Helper T cell (primary cell): Measurements from ENCODE around the gene RASD1.

DNA sequence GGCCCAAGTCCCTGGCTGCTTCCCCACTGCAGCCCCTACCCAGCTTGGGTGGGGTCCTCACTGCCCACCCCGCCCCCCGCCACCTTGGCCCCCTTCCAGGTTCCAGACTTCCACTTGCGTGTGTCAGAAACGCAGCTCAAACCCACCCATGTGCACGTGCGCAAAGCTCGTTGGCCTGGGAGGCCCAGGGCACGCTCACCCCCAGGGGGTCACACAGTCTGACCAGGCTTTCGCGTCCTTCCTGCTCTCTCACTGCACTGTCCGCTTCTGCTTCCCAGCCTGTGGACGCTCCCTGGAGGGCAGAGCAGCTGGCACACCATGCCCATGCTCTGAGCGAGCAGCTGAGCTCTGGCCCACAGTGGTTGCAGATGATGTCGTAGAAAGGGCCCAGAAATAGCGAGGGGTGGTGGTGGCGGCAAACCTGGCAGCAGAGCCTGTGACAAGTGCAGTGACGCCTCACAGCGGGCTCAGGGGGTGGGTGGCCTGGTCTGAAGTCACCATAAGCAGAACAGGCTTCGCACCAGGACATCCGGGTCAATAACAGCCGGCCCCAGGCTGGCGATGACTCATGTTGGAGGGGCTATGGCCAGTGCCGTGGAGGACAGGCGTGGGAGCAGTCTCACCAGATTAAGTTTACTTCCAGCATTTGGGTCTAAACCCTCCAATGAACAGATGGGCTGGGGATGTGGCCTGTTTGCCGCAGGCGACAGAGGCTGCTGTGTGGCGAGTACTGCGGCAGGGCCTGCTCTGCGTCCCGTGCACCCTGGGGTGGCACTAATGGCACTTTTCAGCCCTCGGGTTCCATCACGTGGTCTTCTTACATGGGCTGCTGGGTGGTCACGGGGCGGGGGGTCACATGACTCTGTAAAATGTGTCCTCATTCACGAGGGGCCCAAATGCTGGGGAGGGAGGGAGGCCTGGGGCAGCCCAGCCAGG, 48.9 kb downstream of the NT5M start:
- PRO-cap, 2 experiments, result no peak in any of the 2 experiments

GRCh38 chr17:17406040-17406603, 70.7 kb upstream of the MED9 start:
- PRO-cap, 2 experiments, result no peak in any of the 2 experiments

- PRO-cap, 2 experiments, result peak in 2 of 2 experiments; most common plus-strand start chr17:17496548 (in 1); most common minus-strand start chr17:17496395 (in 2)
Observed at GRCh38 chr17:17495812-17496749, at the start of gene RASD1. Gene RASD1, minus strand, starts transcription at chr17:17496395.

GRCh38 chr17:17517710-17518400, 21.7 kb upstream of the RASD1 start:
- PRO-cap, 2 experiments, result no peak in any of the 2 experiments

DNA sequence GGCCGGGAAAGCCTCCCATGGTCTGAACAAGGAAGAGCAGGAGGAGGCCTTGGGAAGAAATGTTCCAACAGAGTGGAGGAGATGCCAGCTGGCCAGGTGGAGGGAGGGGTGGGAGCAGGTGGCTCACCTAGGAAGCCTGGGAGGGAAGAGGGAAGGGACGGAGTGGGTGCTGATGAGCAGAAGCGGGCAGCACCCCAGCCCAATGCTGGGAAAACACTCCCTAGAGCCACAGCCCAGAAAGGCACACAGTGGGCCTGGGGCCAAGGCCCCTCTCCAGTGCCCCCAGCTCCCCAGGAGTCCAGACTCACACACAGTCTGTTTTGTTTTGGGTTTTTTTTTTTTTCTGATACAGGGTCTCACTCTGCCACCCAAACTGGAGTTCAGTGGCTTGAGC, 20.1 kb downstream of the PEMT start:
- PRO-cap, 2 experiments, result no peak in any of the 2 experiments

- PRO-cap, 2 experiments, result no peak in any of the 2 experiments
Observed at GRCh38 chr17:17582227-17582672, 9.3 kb downstream of the PEMT start.

GRCh38 chr17:17684778-17685823, 3.8 kb downstream of the RAI1 start:
- PRO-cap, 2 experiments, result no peak in any of the 2 experiments

- PRO-cap, 2 experiments, result no peak in any of the 2 experiments
Observed at GRCh38 chr17:17690332-17690703, 9.1 kb downstream of the RAI1 start.

DNA sequence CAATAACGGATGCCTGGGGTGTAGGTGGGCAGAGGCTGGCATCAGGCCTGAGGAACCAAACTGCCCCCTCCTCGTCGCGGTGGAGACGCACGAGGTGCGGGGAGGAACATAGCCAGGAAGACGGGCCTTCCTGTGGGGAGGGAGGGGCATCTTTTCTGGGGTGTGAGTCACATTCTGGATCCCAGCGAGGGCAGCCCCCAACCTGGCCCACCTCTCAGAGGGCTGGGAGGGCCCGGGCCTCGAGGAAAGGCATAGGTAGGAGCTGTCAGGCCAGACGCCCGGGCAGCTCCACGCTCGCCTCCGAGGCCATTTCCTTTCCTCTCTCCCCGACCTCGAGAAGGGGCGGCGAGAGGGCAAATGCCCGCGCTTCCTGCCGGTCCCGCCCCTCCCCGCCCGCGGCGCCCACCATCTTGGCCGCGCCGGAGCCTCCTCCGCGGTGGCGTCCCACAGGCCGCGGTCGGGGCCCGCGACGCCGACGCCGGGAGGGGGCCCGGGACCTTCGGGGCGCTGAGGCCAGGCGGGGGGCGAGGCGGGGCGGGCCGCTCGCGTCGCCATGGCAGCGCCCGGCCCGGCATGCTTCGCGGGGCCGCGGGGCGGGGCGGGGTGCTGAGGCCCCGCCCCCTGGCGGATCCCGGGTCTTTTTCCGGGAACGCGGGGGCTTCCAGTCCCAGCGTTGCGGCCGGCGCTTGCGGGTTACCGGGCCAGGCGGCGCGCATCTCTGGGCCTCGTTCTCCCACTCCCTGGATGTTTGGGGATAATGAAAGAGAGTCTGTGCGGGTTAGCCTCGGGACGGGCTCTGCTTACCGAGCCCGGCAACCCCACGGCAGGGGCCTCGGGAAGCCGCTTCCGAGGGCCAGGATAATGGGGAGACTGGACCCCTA, 13.2 kb downstream of the RAI1 start:
- PRO-cap, 2 experiments, result peak in 2 of 2 experiments; most common plus-strand start position 165 of the sequence (in 2); most common minus-strand start position 325 of the sequence (in 2)

GRCh38 chr17:17710641-17711440, 29.6 kb downstream of the RAI1 start:
- PRO-cap, 2 experiments, result no peak in any of the 2 experiments

DNA sequence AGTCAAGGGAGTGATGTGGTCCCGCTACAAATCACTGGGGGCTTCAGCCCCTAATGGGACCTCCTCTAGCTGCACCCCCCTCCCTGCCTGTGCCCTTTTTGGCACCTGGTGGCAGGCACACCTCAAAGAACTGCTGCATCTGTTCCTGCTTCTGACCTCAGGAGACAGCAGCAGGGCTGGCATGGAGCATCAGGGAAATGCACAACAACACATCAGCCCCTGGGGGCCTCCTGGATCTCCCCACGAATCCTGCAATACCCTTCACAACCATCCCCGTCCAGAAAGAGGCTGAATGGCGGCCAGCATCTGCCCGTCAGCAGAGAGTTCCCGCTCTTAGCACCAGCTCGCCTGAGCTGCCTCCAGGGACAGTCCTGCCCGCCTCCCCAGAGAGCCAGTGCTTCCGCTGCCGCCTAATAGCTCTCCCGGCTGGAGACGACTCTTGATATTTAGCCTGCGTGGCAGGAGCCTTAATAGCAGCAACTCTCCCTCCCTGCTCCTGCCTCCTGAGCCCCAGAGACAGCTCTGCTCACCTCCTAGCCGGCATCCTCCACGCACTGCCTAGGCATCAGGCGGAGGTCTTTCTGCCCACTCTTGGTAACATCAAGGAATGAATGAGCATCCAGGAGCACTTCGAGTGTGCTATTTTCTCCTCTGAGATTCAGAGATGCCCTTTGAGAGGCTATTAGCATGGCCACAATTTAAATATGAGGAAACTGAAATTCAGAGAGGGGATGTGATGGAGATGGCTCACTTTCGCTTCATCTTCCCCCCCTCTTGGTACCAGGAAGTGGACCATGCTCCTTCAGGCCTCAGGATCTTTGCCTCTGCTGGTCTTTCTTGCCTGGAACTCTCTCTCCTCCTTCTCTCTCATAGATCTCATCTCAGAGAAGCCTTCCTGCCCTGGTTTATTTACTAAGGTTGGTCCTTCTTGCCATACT, 67.8 kb downstream of the RAI1 start:
- PRO-cap, 2 experiments, result no peak in any of the 2 experiments

GRCh38 chr17:17753248-17753816, 72.1 kb downstream of the RAI1 start:
- PRO-cap, 2 experiments, result no peak in any of the 2 experiments

DNA sequence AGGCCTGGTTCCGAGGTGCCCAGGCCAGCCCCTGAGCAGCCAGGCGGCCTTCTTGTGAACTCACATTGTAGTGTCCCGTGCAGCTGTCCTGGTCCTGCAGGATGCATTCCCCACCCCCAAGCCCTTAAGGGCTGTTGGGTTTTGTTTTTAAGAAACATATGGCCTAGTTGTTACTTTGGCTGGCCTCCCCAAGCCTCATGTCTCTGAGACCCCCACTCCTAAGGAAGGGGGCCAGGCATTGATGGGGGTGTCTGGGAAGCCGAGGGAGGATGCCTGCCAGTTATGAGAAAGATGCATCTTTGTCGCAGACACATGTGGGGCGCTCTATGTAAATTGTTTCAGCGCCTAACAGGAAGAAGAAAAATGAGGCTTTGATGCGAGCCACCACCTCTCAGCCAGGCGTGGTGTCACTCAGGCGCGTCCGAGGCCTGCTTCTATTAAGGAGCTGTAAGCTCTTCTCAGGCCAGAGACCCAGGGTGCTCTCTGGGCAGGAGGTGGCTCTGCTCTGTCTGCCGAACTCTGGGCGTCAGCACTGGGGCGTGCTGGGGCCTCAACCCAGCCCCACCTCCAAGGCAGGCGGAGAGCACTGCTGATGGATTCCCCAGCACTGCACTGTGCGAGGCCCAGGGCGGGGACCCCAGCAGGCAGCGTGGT, 70.6 kb downstream of the SREBF1 start:
- PRO-cap, 2 experiments, result no peak in any of the 2 experiments

GRCh38 chr17:17784066-17785109, 52.4 kb downstream of the SREBF1 start:
- PRO-cap, 2 experiments, result no peak in any of the 2 experiments

DNA sequence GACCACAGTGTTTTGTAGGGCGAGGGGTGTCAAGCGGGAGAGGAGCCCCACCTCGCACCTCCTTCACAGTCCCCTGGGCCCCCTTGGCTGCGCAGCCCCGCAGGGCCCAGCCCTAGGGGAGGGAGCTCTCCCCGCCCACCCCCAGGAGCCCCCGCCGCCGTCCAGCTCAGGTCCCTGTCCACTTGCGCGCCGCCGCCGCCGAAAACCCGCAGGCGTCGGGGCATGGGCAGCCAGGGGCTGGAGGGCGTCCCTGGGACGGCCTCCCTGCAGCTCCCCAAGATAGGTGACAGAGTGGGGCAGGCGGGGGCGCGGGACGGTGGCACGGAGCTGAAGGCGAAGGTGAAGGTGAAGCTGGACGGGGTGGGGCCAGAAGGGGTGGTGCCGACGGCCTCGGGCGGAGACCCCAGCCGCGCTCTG, 27.3 kb downstream of the SREBF1 start:
- PRO-cap, 2 experiments, result no peak in any of the 2 experiments

- PRO-cap, 2 experiments, result no peak in any of the 2 experiments
Observed at GRCh38 chr17:17810775-17811218, 26.0 kb downstream of the SREBF1 start.

- PRO-cap, 2 experiments, result no peak in any of the 2 experiments
Observed at GRCh38 chr17:17837822-17838884, 1.4 kb upstream of the SREBF1 start.

GRCh38 chr17:17840237-17840763, 3.5 kb upstream of the SREBF1 start:
- PRO-cap, 2 experiments, result peak in 2 of 2 experiments; most common plus-strand start chr17:17840282 (in 2)

DNA sequence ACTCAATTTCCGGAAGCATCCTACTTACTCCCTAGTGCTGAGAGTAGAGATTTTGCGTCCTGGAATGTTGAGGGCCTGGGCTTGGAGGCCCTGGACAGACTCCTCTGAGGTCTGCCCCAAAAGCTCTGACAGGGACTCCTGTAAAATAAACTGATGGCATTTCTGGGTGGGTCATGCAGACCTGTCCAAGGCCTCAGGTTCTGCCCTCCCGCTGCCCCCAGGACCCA, 4.6 kb upstream of the SREBF1 start:
- PRO-cap, 2 experiments, result no peak in any of the 2 experiments

- PRO-cap, 2 experiments, result no peak in any of the 2 experiments
Observed at GRCh38 chr17:17842987-17843626, 6.3 kb upstream of the SREBF1 start.